Breast epithelium (tissue), 2 donors: ENCODE measurements around a stretch of chr10.

DNA sequence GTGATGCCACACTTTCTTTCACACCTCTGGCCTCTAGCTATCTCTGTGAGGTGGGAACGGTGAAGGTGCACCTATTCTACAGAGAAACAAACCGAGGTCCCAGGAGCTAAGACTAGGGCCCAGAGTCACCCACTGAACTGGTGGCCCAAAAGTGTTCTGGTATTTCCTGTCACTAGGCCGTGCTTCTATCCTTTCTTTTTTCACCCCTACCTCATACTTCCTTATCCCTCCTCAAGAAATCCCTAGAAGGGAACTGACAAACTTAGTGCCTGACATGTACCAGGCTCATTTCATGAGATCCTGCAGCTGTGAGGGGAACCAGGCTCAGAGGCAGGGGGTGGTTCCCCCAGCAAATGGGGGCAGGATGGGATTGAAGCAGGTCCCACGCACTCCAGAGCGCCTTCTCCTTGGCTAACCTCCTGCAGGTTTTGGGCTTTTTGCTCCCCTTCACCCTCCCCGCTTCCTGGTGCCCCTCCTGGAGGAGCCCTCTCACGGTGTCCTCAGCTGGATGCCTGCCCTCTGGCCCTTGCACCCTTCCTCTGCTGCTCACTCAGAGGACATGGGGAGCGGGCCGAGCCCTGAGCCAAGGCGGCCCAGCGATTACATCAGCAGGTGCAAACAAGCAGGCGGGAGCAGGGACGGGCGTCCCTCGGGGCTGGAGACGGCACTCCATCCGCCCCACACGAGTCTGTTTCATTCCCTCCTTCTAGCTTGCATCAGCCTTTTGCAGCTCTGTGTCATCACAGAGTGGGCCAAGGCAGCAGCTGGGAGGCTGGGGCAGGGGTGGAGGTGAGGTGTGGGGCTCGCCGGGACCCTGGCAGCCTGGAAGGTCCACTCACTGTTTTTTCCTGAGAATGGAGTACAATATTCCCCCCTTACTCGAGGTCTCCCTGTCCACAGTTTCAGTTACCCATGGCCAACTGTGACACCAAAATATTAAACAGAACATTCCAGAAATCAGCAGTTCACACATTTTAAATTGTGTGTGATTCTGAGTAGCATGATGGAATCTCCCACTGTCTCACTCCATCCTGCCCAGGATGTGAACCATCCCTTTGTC, 52.8 kb upstream of the SLC29A3 start:
- PRO-cap, result no peak
- RAMPAGE, long total RNA, 2 experiments, result no peak in any of the 2 experiments

GRCh38 chr10:71313153-71313780, 5.8 kb upstream of the SLC29A3 start:
- PRO-cap, result no peak
- RAMPAGE, long total RNA, 2 experiments, result no peak in any of the 2 experiments

DNA sequence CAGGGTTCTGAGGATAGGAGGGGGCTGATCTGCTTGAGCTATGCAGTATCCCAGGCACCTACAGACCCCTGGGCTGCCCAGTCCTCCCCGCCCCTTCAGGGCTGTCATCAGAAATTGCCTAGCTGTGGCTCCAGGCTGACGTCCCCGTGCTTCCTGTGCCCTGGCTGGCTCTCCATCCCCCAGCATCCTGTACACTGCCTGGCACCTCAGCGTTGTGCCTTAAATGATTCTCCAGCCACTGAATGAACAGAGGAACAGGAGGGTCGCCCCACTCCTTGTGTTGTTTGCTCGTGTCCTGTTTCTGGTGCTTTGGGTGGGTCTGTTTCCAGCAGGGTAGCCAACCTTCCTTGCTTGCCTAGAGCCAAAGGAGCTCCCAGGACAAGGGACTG, 38.4 kb upstream of the CDH23 start:
- PRO-cap, result no peak
- RAMPAGE, long total RNA, 2 experiments, result no peak in any of the 2 experiments

DNA sequence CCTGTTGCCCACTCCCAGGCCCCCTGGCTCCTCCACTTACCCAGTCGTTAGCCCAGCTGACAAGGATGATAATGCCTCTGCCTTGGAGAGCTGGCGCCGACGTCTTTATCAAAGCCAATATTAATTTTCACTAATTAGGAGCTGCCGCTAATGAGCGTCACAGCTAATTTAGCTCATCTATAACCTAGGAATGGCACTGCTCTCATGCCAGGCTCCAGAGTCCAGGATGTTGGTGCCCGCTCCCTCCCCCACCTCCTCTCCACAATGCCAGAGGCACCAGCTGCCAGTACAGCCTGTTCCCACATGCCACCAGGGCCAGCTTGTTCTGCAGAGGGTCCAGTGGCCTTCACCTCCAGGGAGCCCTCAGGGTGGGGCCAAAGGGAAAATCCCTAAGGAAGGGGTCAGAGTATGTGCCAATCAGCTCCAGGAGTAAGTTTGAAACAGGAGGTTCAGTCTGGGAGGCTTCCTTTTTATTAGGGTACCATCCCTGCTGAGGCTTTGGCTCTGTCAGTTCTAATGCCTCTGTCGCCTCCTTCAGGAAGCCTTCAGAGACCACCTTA, 77.2 kb downstream of the CDH23 start:
- PRO-cap, result no peak
- RAMPAGE, long total RNA, 2 experiments, result no peak in any of the 2 experiments

GRCh38 chr10:71658877-71659403, 60.6 kb downstream of the C10orf105 start:
- PRO-cap, result no peak
- RAMPAGE, long total RNA, 2 experiments, result no peak in any of the 2 experiments

- PRO-cap, result no peak
- RAMPAGE, long total RNA, 2 experiments, result no peak in any of the 2 experiments
Measured at GRCh38 chr10:71683176-71683762, 36.3 kb downstream of the C10orf105 start.

DNA sequence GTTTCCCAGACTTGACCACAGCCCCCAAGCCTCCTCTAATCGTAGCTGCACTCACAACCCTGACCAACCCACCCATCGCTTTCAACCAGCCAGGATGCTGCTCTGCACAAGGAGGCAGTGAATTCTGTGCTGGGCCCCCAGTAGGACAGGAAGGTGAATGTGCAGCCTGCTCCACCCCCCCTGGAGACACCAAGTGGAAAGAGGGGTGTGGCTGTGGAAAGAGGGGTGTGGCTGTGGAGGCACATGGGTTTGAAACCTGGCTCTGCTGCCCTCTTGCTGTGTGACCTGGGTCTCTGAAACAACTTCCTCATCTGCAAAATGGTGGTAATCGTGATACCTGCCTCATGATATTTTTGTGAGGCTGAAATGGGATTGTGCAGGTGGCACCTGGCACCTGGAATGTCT, 35.3 kb downstream of the C10orf105 start:
- PRO-cap, result no peak
- RAMPAGE, long total RNA, 2 experiments, result no peak in any of the 2 experiments

- PRO-cap, result no peak
- RAMPAGE, long total RNA, 2 experiments, result no peak in any of the 2 experiments
Measured at GRCh38 chr10:71709105-71709481, 10.5 kb downstream of the C10orf105 start.

DNA sequence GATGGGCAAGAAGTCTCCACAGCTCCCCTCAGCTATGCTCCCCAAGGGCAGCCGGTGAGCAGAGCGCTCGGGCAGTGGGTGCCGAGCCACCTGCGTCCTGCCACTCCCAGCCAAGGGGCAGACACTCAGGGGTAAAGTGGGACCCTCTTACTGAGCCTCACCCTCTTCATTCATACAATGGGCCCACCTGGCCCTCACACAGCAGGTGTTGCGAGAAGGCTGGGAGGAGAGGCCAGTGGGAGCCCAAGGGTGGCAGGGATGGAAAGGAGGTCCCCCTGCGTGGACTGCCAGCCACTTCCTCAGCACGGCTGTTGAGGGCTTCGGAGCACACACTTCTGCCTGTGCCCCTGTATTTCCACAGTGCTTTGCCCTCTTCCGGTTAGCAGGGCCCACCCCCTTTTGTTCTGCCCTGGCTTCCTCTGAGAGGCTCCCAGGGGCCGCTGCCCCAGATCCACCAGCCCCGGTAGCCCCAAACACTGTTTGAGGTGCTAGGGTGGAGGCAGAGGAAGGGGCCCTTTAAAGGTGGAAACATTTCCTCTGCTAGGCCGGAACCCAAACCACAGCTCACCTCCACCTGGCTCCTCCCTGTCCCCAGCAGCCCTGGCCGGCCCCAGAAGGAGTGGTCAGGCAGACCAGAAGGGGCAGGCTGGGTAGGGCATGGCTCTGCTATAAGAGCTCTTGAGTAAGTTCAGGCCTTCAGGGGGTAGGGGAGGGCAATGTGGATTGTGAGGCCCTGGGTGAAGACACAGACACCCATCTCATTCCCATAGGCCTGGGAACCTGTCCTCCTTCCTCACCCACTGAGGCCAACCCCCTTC, 16.4 kb upstream of the C10orf105 start:
- PRO-cap, result no peak
- RAMPAGE, long total RNA, 2 experiments, result no peak in any of the 2 experiments

- PRO-cap, result no peak
- RAMPAGE, long total RNA, 2 experiments, result no peak in any of the 2 experiments
Measured at GRCh38 chr10:71737109-71737573, 17.6 kb upstream of the C10orf105 start.

GRCh38 chr10:71748516-71749516, 24.5 kb downstream of the VSIR start:
- PRO-cap, result bidirectional peak, plus-strand start at chr10:71748950, minus-strand start at chr10:71748761
- RAMPAGE, long total RNA, 2 experiments, result no peak in any of the 2 experiments

DNA sequence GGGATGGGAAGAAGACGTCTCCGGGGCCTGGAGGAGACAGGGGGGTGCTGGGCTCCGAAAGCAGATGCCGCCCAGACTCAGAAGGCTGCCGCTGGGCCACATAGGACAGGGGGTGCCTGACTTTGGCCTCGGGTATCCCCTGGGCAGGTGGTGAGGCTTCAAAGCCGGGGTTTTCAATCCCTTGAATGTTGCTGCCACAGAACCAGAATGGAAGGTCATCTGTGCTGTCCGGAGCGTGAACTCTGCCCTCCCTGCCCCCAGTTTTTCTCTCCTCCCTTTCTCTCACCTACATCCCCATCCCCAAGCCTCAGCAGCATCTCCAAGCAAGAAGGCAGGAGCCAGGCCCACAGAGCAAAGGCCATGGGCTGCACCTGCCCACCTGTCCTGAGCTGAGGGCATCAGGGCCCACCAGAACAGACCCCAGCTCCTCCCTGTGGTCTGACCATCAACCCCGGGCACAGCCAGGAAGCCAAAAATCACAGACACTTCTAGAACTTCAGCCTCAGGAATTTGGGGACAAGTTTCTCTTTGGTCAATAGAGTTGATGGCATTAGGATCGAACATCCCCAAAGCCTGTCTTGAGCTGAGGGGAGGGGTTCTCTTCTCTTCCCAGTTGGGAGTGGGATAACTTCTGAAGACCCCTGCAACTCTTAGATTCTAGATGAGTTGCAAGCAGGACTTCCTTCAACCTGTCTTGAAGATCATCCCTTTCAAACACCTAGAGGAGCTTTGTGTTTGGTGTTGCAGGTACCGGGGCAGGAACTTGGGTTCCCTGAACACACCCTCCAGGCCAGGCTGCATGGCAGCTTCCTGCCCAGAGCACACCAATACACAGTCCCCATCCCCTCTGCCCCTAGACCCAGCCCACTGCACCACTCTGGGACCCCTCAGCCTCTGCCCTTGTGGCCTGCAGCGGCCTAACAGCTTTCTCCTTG, 21.4 kb downstream of the VSIR start:
- PRO-cap, result no peak
- RAMPAGE, long total RNA, 2 experiments, result no peak in any of the 2 experiments

DNA sequence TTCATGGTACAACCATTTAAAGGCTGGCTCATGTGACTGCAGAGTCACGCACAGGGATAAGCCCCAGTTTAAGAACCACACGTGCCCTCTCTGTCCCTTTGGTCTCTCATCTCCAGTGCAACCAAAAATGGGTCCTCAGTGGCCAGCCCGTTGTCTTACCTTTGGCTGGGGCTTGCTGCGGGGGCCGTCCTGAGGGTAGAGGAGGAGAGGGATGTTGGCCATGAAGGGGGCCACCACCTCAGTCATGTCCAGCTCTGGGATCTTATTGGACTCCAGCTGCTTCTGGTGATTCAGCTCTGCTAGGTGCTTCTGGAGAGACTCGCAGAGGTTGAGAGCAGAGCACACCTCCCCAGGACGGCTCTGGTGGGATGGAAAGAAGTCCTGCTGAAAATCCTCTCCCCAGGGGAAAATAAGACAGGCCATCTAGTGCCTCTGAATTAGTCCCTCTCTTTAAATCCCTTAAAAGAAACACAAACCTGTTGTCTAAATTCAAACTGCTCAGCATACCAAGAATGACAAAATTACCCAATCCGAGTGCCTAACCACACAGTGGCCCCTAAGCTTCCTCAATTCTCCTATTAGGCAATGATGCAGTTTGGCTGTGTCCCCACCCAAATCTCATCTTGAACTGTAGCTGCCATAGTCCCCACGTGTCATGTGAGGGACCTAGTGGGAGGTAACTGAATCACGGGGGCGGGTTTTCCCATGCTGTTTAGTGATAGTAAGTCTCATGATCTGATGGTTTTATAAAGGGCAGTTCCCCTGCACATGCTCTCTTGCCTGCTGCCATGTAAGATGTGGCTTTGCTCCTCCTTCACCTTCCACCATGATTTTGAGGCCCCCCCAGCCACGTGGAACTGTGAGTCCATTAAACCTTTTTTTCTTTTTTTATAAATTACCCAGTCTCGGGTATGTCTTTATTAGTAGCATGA, 22.1 kb downstream of the PSAP start:
- PRO-cap, result no peak
- RAMPAGE, long total RNA, 2 experiments, result no peak in any of the 2 experiments

- PRO-cap, result no peak
- RAMPAGE, long total RNA, 2 experiments, result no peak in any of the 2 experiments
Measured at GRCh38 chr10:72069408-72069794, 18.9 kb downstream of the SPOCK2 start.

- PRO-cap, result no peak
- RAMPAGE, long total RNA, 2 experiments, result no peak in any of the 2 experiments
Measured at GRCh38 chr10:72073589-72074091, 14.7 kb downstream of the SPOCK2 start.

DNA sequence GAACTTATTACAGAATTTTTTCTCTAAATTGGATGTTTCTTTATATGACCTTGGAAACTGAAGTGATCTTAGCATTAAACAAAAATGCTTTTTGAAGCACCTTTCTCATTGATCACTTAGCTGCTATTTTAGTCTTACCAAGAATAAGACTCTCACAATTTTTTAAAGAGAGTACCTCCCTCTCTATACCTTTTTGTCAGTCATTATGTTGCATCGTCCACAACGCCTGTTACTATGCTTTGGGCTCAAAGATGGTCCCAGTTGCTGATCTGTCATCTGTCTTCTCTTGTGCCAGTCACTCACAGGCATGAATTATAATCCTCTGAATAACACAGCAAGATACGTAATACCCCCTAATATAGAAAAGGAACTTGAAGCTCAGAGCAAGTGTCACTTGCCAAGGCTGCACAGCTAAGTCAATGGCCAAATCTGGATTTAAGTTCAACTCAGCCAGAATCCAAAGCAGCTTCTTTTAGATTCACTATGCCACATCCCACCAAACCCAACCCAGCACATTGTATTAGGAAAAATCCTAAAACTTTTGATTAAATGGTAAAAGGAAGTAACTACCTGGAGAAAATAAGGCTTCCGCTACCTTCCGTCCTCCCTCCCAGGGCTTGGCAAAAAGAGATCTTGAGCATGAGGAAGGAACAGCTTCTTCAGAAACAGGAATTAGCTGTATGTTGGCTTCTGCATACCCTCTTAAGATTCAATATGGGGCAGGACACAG, 19.9 kb upstream of the ASCC1 start:
- PRO-cap, result no peak
- RAMPAGE, long total RNA, 2 experiments, result no peak in any of the 2 experiments

GRCh38 chr10:72261444-72262068, 12.2 kb upstream of the DDIT4 start:
- PRO-cap, result no peak
- RAMPAGE, long total RNA, 2 experiments, result no peak in any of the 2 experiments

GRCh38 chr10:72336092-72337090, 18.3 kb downstream of the DNAJB12 start:
- PRO-cap, result no peak
- RAMPAGE, long total RNA, 2 experiments, result no peak in any of the 2 experiments

GRCh38 chr10:72338164-72338805, 16.4 kb downstream of the DNAJB12 start:
- PRO-cap, result no peak
- RAMPAGE, long total RNA, 2 experiments, result no peak in any of the 2 experiments

DNA sequence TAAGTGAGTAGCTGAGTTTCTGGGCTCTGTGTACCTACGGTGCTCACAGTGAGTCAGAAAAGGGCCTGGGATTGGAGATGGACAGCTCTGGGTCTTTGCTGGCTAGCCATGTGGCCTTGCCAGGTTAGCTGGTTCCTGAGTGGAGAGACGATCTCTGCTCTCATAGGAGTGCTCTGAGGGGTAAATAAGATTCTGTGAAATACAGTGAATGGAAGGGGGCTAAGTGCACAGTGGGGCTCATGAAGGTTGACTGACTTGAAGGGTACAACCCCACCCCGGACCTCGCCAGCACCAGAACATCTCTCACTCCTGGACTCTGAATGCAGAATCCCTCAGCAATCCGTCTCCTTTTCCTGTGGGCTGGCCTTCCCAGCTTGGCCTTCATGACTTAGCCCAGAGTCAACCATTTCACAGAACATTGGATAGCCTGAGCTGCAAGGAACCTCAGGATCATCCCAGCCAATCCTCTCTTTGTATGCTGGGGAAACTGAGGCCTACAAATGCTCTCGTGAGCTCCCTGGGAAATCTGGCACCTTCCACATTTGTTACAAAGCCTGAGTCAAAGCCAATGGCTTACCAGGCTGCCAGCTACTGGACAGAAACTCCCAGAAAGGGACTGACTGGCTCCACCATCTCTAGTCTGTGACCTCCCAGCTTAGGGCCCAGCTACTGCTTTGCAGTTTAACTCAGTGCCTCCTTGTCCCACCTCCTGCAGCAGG, 3.9 kb downstream of the DNAJB12 start:
- PRO-cap, result no peak
- RAMPAGE, long total RNA, 2 experiments, result no peak in any of the 2 experiments